AG04450 (cell line): ENCODE results near the genes ADTRP and EDN1.

DNA sequence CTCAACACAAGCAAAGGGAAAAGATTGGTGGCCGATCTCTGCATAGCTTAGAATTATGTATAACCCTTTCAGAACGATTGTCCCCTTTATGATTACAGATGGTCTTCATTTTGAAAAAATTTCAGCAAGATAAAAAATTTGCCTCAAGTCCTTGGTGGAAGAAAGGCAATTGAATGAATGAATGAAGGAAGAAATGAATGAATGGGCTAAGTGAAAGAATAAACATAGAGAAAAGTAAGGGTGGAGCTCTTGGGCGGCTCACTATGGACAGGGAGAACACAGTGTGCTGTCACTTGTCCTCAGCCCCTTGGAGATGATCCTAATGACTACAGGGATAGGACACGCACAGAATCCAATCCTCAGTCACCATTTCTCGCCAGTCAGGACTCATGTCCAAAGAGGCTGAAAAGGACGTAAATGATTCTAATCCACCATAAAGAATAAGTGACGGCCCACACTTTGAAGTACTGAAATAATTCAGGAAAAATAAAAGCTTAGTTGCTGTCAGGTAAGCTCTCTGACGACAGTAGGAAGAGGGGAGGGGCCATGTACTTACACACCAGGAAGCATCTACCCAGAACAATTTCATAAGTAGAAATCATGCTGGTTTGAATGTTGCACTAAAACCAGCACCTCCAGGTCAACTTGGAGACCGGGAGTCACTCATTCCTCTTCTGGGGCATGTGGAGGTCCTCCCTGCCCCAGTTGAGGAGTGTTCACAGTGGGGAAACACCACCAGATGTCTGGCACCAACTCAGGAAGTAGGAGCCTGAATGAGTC lies 149.0 kb upstream of the NEDD9 start:
- CAGE, long polyA plus RNA: no peak
- RRBS: no CpG with 5 or more reads among the region's 9 CpGs

- CAGE, long polyA plus RNA: no peak
- RRBS: no CpG with 5 or more reads among the region's 9 CpGs
Measured at GRCh38 chr6:11754509-11755264, 23.9 kb downstream of the ADTRP start.

GRCh38 chr6:11778468-11779051 lies at the start of gene ADTRP:
Gene ADTRP (minus strand): TSS chr6:11778803.
- CAGE, long polyA plus RNA: no peak
- RRBS: 85% methylated on average over 4 of the region's 11 CpGs

DNA sequence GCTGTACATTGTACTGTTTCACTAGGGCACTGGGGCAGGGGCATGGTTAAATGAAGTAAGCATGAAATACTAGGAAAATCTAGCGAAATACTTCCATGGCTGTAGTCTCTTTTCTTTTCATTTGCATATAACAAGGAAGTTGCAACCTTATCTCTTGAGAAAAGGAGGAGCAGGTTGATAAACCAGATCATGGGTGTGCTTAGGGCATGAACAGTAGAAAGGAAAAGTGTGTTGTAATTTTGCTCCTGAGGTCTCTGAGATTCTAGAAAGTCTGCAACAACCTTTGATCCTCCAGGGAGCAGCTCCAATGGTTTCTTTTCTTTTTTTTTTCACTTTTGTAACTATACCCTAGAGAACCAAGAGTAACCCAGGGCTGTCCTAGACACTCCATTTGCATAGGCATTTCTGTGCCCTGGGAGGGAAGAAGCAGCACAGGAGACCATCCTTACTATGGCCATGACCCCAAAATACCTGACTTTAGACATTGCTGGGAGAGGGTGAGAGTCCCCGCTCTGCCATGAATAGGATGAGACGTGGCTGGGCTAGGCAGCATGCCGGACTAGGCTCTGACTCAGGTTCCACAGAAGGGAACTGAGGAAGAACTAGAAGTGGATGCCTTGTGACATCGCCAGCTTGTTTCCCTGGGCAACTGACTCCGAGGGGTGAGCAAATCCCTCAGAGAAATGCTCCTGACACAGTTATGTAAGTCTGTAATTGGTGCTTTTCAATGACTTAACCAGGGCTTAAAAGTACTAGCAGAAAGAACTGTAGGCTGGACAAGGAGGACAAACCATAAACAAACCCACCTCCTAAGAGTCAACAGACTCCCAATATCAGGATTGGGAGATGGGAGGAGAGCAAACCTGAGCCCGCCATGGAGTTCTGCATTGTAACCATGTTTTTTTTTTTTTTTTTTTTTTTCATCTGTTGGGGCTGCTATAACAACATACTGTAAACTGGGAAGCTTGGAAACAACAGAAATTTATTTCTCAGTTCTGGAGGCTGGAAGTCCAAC lies 756 bp upstream of the ADTRP start:
- CAGE, long polyA plus RNA: no peak
- RRBS: no CpG with 5 or more reads among the region's 7 CpGs

- CAGE, long polyA plus RNA: no peak
- RRBS: no CpG with 5 or more reads among the region's 9 CpGs
Measured at GRCh38 chr6:11810611-11811312, 32.2 kb upstream of the ADTRP start.

- CAGE, long polyA plus RNA: no peak
- RRBS: no CpG with 5 or more reads among the region's 4 CpGs
Measured at GRCh38 chr6:11833764-11834179, 55.2 kb upstream of the ADTRP start.

- CAGE, long polyA plus RNA: no peak
- RRBS: no CpG with 5 or more reads among the region's 5 CpGs
Measured at GRCh38 chr6:11854278-11854848, 75.8 kb upstream of the ADTRP start.

GRCh38 chr6:11881415-11881891 lies 102.8 kb upstream of the ADTRP start:
- CAGE, long polyA plus RNA: no peak
- RRBS: no CpG with 5 or more reads among the region's 6 CpGs

- CAGE, long polyA plus RNA: no peak
- RRBS: no CpG with 5 or more reads among the region's 8 CpGs
Measured at GRCh38 chr6:11934563-11935111, 77.5 kb upstream of the HIVEP1 start.

GRCh38 chr6:12010571-12011313 lies 1.4 kb upstream of the HIVEP1 start:
- CAGE, long polyA plus RNA: no peak
- RRBS: 4% methylated on average over 8 of the region's 25 CpGs

- CAGE, long polyA plus RNA: no peak
- RRBS: no CpG with 5 or more reads among the region's 2 CpGs
Measured at GRCh38 chr6:12144199-12144851, 132.2 kb downstream of the HIVEP1 start.

- CAGE, long polyA plus RNA: no peak
- RRBS: no CpG with 5 or more reads among the region's 3 CpGs
Measured at GRCh38 chr6:12146575-12146923, 134.4 kb downstream of the HIVEP1 start.

DNA sequence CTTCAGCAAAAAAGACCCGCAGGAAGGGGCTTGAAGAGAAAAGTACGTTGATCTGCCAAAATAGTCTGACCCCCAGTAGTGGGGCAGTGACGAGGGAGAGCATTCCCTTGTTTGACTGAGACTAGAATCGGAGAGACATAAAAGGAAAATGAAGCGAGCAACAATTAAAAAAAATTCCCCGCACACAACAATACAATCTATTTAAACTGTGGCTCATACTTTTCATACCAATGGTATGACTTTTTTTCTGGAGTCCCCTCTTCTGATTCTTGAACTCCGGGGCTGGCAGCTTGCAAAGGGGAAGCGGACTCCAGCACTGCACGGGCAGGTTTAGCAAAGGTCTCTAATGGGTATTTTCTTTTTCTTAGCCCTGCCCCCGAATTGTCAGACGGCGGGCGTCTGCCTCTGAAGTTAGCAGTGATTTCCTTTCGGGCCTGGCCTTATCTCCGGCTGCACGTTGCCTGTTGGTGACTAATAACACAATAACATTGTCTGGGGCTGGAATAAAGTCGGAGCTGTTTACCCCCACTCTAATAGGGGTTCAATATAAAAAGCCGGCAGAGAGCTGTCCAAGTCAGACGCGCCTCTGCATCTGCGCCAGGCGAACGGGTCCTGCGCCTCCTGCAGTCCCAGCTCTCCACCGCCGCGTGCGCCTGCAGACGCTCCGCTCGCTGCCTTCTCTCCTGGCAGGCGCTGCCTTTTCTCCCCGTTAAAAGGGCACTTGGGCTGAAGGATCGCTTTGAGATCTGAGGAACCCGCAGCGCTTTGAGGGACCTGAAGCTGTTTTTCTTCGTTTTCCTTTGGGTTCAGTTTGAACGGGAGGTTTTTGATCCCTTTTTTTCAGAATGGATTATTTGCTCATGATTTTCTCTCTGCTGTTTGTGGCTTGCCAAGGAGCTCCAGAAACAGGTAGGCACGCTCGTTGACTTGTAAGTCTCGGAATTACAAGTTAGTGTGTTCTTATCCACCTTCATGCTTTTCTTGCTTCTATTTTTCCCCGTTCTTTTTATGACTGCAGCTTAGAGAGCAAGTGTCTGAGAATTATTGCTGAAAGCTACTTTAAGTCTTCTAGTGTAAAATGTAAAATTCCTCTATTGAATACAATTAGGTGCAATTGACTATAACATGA lies at the start of gene EDN1:
Gene EDN1 (plus strand): TSS at position 577 of the 1,129 bp plus-strand sequence.
- CAGE, long polyA plus RNA: start-site peak on the plus strand centred at position 279 of the sequence, 98 bp wide, 14 and 10 reads in 2 replicates; start-site peak on the plus strand centred at position 435 of the sequence, 96 bp wide, 5 and 6 reads in 2 replicates; start-site peak on the plus strand centred at position 683 of the sequence, 119 bp wide, 12 and 15 reads in 2 replicates
- RRBS: 1% methylated on average over 3 of the region's 42 CpGs

DNA sequence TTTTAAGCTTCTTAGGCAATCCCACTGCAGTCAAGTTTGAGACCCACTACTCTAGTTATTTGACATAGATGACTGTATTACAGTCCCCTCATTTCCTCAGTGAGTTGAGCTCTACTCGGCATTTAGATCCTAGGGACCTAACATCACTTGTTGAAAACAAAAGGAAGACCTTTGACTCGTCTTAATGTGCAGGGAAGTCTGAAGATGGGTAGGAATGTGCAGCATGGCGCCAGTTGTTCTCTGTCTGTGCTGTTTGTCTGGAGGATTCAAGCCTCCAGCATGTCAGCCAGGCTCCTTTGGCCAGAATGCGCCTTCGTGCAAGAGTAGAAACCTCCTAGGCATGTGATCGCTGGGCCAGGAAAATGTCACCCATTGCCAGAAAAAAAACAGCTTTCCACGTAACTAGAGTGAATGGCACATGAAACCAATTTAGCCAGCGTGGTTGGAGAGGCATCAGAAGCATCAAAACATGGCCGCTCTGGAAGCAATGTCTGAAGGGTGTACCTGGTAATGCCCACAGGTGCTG lies 132.6 kb downstream of the EDN1 start:
- CAGE, long polyA plus RNA: no peak
- RRBS: no CpG with 5 or more reads among the region's 9 CpGs

DNA sequence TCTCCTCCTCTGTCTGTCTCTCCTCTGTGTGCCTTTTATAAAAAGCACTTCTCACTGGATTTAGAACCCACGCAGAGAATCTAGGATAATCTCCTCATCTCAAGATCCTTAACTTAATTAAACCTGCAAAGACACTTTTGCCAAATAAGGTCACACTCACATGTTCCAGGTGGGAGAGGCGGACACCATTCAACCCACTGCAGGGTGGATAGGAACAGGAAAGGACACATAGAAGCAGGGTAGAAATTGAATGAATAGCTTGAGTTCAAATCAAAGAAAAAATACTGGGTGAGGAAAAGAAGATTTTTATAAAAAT lies 292.5 kb downstream of the PHACTR1 start:
- CAGE, long polyA plus RNA: no peak
- RRBS: no CpG with 5 or more reads among the region's 2 CpGs

DNA sequence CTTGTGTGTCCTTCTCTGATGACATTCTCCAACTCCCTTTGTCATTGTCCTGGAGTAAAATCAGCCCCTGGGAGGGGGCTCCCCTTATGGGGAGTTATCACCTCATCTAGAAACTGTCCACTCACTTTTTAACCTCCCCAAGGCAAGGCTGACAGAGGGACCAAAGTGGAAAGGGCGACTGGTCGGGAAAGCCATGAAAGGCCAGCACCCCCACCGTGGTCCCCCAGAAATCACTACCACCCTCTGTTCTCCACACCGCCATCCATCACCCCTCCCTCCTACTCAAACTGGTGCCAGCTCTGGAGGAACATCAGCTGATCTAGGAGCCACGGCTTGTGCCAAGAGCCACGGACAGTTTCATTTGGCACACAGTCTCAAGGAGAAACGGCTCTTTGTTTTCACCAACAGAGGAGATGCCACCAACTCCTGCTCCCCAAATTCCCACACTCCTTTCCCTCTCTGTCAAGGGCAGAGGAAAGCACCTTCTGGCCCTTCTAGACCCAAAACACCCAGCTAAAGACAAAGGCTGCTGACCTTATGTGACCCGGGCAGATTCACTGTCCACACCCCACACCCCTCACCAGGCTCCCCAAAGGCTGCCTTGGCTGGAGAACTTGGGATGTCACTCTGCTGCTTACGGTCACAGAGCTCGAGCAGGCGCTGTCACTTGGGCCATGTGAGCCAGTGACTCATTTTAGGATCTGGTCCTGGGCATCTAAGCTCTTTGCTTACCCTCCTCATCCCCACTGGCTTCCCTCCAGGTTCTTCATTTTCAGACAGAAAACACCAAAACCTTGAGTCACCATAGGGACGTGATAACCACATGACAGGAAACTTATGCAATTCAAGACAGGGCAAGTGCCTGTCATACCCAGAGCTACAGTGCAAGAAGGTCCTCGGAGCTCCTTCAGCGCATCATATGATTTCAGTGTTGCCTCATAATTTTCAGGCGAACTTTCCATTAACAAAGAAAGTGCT lies 25.9 kb downstream of the TBC1D7 start:
- CAGE, long polyA plus RNA: no peak
- RRBS: no CpG with 5 or more reads among the region's 15 CpGs

DNA sequence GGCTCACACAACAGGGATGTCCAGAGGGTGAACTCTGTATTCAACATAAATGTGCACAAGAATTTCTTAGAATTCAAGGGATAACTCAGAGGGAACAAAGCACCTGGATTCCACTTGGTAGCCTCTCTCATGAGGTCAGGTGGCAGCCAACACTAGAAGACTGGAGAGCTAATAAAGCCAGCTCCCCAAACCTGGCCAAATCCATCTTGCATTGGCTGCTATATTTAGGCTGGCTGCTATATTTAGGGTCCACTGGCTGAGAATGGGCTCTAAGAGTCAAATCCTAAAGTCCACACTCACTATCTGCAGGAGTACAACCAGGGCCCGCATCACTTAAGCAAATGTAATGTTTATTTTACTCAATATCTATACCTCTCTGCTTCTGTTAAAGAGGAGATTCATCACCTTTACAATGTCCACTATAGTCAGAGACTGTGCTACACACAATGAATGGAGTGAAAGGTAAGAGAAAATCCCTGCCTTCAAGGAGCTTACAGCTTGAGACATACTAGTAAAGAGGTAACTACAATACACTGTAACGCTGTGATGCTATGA lies 19.9 kb downstream of the TBC1D7 start:
- CAGE, long polyA plus RNA: no peak
- RRBS: no CpG with 5 or more reads among the region's 2 CpGs

- CAGE, long polyA plus RNA: no peak
- RRBS: no CpG with 5 or more reads among the region's 4 CpGs
Measured at GRCh38 chr6:13407579-13407951, 79.2 kb upstream of the TBC1D7 start.

GRCh38 chr6:13425856-13426395 lies 61.5 kb downstream of the GFOD1 start:
- CAGE, long polyA plus RNA: no peak
- RRBS: no CpG with 5 or more reads among the region's 11 CpGs

GRCh38 chr6:13435232-13435883 lies 52.0 kb downstream of the GFOD1 start:
- CAGE, long polyA plus RNA: no peak
- RRBS: no CpG with 5 or more reads among the region's 4 CpGs